K562 (cell line): Measurements from ENCODE around the genes PLEKHJ1, GNG7 and TLE6.

GRCh38 chr19:2216666-2217517, 19.2 kb downstream of the PLEKHJ1 start:
- RAMPAGE, long total RNA: no peak
- RRBS: 98% methylated on average over 4 of the region's 30 CpGs
PRO-cap:
- standard: no peak
- CoPRO, capped RNA only, 2 experiments: no peak in any of the 2 experiments
- CoPRO, capped and uncapped RNA, 2 experiments: no peak in any of the 2 experiments
- CoPRO, uncapped RNA only, 2 experiments: peak in 1 of 2 experiments; most common plus-strand start chr19:2216948 (in 1)
CAGE:
- cytosol, long polyA plus RNA: no peak
- long polyA plus RNA: no peak
- nucleolus, long total RNA: no peak
- nucleus, long polyA plus RNA: no peak

DNA sequence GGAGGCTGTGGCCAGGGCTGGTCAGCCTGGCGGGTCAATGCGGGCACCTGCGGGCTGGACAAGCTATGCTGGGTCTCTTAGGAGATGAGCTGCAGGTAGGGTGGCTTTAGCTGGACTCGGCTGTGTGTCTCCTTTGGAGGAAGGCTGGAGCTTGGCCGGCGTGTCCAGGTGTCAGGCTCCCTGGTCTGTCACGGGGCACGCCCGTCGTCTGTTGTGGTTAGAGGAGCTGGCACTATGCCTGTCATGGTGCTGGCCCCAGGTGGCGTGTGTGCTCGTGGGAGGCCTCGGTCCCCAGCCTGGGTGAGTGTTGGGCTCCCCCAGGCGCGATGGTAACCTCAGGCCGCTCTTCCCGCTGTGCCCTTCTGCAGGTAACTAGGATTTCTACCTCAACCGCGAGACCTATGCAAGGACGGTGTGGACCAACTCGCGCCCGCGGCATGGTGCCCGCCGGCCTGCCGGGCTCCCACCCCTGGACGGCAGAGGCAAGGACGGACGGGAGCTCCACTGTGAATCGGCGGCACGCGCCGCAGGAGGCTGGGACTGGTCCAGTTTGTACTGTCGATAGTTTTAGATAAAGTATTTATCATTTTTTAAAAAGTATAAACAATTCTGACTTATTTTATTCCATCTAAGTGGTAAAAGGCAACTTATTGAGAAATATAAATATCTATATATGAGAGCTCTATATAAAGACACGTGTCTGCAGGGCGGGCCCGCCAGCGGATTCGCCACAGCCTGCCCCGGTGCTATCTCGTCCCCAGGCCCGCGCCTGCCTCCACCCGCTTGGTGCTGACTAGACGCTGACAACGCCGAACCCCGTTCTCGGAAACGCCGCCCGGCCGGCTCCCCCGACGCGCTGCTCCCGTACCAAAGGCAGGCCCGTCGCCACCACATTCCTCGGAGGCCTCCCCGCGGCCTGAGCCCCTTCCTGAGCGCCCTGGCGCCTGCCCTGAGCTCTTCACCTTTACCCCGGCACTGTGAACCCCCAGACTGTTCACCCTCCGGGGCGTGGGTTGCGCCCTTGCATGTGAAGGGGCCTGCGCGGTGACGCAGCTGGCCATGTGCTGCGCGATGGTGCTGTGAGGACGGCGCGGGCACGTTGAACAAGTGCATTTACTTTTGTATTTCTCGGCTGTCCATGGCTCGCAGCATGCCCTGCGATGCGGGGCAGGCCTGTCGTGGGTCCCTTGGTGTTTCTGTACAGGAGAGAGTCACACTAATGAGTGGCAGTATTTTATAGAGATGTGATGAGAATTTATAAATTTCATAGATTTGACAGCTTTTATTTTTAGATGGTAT, 6.3 kb downstream of the PLEKHJ1 start:
- RAMPAGE, long total RNA: no peak
- RRBS: 77% methylated on average over 11 of the region's 84 CpGs
PRO-cap:
- standard: no peak
- CoPRO, capped RNA only, 2 experiments: no peak in any of the 2 experiments
- CoPRO, capped and uncapped RNA, 2 experiments: no peak in any of the 2 experiments
- CoPRO, uncapped RNA only, 2 experiments: peak in 2 of 2 experiments; most common plus-strand start position 674 of the sequence (in 2); most common minus-strand start position 374 of the sequence (in 1)
CAGE:
- cytosol, long polyA plus RNA: no peak
- long polyA plus RNA: no peak
- nucleolus, long total RNA: no peak
- nucleus, long polyA plus RNA: no peak

DNA sequence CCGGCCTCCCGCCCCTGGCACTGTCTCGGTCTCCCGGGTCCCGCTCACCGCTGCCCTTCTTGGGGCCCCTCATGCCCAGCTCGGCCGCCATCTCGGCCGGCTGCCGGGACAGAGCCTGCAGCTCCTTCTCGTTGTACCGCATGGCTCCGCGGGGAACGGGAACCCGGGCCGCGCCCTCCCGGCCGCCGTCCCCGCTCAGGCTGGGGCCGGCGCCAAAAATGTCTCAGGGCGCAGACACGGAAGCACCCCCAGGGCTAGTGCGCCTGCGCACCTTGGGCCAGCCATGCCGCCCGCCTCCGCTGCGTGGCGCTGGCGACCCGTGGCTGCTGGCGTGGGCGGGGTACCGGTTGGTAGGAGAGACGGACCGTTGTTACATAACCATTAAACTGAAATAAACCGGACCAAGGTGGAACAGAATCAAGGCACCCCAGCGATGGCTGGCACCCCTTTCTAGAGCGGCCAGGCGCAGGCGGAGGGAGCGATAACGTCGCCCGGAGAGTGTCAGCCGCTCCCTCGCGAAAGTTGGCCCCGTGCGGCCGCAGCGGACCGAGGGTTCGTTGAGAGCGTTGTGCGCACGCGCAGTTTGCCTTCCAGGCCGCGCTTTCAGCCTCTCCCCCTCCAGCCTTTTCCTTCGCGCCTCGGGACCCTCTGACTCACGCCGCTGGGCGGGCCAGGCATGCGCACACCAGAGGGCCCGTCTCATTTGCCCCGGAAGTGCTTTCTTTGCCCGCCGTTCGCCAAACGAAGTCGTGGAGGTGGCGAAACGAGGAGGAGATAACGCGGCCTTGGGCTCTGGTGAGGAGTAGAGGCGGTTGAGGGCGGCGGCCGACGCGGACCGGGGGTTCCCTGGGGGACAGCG, at the start of gene PLEKHJ1:
PLEKHJ1 (minus strand) TSS at position 223 of the 859 bp plus-strand sequence.
- RAMPAGE, long total RNA: start-site peak on the minus strand centred at position 182 of the sequence, 88 bp wide, 2,957 and 1,678 reads in 2 replicates; start-site peak on the plus strand centred at position 750 of the sequence, 44 bp wide, 1,199 and 1,024 reads in 2 replicates
- RRBS: 2% methylated on average over 23 of the region's 91 CpGs
PRO-cap:
- standard: bidirectional peak, plus-strand start at position 320 of the sequence, minus-strand start at position 202 of the sequence; bidirectional peak, plus-strand start at position 740 of the sequence, minus-strand start at position 650 of the sequence
- CoPRO, capped RNA only, 2 experiments: peak in 2 of 2 experiments; most common plus-strand start position 740 of the sequence (in 2); most common minus-strand start position 559 of the sequence (in 2)
- CoPRO, capped and uncapped RNA, 2 experiments: peak in 2 of 2 experiments; most common plus-strand start position 740 of the sequence (in 2); most common minus-strand start position 559 of the sequence (in 2)
- CoPRO, uncapped RNA only, 2 experiments: peak in 2 of 2 experiments; most common plus-strand start position 740 of the sequence (in 1); most common minus-strand start position 558 of the sequence (in 1)
CAGE:
- cytosol, long polyA plus RNA: start-site peak on the minus strand centred at position 176 of the sequence, 99 bp wide, 2,362 and 1,500 reads in 2 replicates; start-site peak on the plus strand centred at position 748 of the sequence, 59 bp wide, 1,811 and 1,311 reads in 2 replicates
- long polyA plus RNA: start-site peak on the minus strand centred at position 163 of the sequence, 72 bp wide, 934 and 870 reads in 2 replicates; start-site peak on the plus strand centred at position 749 of the sequence, 39 bp wide, 580 and 830 reads in 2 replicates
- nucleolus, long total RNA: no peak
- nucleus, long polyA plus RNA: start-site peak on the minus strand centred at position 163 of the sequence, 70 bp wide, 1,019 and 909 reads in 2 replicates; start-site peak on the plus strand centred at position 746 of the sequence, 43 bp wide, 894 and 1,283 reads in 2 replicates

DNA sequence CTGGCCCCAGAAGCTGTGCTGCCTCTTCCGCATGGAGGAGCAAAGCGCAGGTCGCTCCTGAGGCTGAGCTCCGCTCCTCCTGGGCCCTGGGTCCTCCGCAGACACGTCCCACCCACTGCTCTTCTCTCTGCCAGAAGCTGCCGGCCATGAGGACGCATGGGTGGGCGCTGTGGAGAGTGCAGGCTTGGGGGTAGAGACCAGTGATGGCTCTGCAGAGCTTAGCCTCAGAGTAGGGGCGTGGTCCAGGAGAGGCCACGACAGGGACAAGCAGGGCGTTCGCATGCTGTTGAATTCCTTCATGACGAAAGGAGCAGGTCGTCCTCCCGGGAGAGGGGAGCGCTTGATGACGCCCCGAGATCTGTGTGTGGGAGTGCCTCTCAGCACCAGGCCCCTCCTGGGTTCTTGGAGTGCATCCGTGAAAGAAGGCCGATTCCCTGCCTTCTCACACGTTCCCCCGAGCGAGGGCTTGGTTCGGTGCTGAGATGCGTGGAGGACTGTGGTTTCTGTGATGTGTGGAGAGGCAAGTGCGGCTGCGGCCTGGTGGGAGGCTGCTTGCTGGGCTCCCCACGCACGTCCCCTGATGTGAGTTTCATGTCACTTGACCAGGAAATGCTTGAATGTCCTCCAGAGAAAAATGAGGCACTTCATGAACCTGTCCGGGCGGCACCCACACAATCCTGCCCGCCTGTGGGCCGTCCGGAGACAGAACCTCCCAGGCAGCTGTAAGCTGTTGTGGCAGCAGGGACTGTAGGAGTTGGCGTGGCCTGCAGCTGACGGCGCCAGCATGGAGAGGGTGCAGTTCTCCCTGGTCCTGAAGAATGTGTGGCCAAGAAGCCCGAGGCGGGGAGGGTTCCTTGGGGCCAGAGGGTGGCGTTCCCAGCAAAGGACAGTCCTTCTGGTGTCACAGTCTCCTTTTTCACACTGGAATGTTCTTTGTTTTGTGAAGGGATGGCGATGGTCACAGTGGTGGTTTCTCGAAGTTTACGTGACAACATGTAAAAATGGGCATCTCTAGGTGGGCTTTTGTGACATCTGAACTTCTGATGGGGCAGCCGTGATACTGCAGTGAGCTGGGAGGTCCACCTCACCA, 4.6 kb downstream of the SF3A2 start:
- RAMPAGE, long total RNA: no peak
- RRBS: 96% methylated on average over 5 of the region's 45 CpGs
PRO-cap:
- standard: no peak
- CoPRO, capped RNA only, 2 experiments: no peak in any of the 2 experiments
- CoPRO, capped and uncapped RNA, 2 experiments: no peak in any of the 2 experiments
- CoPRO, uncapped RNA only, 2 experiments: no peak in any of the 2 experiments
CAGE:
- cytosol, long polyA plus RNA: no peak
- long polyA plus RNA: no peak
- nucleolus, long total RNA: no peak
- nucleus, long polyA plus RNA: no peak

DNA sequence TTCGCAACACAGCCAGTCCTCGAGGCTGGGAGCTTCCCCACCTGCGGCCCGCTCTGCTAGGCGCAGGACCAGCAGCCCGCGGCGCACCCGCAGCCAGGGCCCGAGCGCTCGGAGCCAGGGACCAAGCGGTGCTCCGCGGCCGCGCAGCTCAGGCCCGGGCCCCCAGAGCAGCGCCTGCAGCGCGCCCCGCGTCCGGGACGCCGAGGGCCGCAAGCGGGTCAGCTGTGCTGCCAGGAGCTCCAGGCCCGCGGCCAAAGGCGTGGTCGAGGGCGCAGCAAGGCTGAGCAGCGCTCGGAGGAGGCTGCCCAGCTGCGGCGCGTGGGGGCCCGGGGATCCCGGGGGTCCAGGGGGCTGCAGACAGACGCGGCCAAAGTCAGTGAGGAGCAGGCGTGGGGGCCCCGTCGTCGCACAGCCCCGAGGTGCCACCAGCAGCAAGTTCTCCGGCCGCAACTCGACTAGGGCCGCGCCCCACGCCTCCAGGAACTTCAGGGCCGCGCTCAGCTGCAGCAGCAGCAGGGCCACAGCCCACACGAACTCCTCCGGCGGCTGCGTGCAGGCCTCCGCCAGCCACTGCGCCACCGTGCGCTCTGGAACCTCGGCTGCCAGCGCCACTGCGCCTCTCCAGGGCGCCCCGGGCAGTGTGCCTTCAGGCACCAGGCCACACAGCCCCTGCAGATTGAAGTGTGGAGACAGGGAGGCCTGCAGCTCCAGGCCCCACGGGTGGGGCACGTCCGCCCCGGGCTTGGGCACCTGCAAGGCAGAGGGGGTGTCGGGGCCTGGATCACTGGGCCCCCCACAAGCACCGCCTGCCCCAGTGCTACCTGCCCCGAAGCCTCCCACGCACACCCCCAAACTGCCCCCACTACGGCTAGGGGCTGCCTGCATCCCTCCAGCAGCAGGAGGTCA, 6.0 kb downstream of the PEAK3 start:
- RAMPAGE, long total RNA: no peak
- RRBS: 95% methylated on average over 15 of the region's 77 CpGs
PRO-cap:
- standard: no peak
- CoPRO, capped RNA only, 2 experiments: no peak in any of the 2 experiments
- CoPRO, capped and uncapped RNA, 2 experiments: no peak in any of the 2 experiments
- CoPRO, uncapped RNA only, 2 experiments: no peak in any of the 2 experiments
CAGE:
- cytosol, long polyA plus RNA: no peak
- long polyA plus RNA: no peak
- nucleolus, long total RNA: no peak
- nucleus, long polyA plus RNA: no peak

- RAMPAGE, long total RNA: no peak
- RRBS: no CpG with 5 or more reads among the region's 18 CpGs
PRO-cap:
- standard: no peak
- CoPRO, capped RNA only, 2 experiments: no peak in any of the 2 experiments
- CoPRO, capped and uncapped RNA, 2 experiments: no peak in any of the 2 experiments
- CoPRO, uncapped RNA only, 2 experiments: no peak in any of the 2 experiments
CAGE:
- cytosol, long polyA plus RNA: no peak
- long polyA plus RNA: no peak
- nucleolus, long total RNA: no peak
- nucleus, long polyA plus RNA: no peak
Observed at GRCh38 chr19:2294923-2295421, 13.0 kb downstream of the LINGO3 start.

- RAMPAGE, long total RNA: no peak
- RRBS: 44% methylated on average over 9 of the region's 24 CpGs
PRO-cap:
- standard: no peak
- CoPRO, capped RNA only, 2 experiments: no peak in any of the 2 experiments
- CoPRO, capped and uncapped RNA, 2 experiments: no peak in any of the 2 experiments
- CoPRO, uncapped RNA only, 2 experiments: no peak in any of the 2 experiments
CAGE:
- cytosol, long polyA plus RNA: no peak
- long polyA plus RNA: no peak
- nucleolus, long total RNA: no peak
- nucleus, long polyA plus RNA: no peak
Observed at GRCh38 chr19:2306372-2307126, 1.4 kb downstream of the LINGO3 start.

DNA sequence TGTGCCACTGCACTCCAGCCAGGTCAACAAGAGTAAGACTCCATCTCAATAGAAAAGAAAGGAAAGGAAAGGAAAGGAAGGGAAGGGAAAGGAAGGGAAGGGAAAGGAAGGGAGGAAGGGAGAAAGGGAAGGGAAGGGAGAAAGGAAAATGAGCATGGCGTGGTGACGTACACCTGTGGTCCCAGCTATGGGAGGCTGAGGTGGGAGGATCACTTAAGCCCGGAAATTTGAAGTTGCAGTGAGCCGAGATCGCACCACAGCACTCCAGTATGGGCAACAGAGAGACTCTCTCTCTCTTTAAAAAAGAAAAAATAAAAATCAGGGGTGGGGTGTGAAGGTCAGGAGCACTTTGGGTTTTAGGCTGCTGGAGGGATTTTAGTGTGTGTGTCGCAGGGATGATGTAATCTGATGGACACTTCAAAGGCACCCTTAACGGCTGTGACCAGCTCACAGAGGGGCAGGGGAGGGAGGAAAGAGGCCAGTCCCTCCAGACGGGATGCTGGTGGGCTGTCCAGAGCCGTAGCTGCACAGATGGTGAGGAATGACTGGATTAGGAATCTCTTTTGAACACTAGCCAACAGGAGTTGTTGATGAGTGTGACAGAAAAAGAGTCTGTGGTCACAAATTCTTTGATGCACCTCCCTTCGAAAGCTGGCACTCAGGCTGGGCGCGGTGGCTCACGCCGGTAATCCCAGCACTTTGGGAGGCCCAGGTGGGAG, 27.5 kb downstream of the TMPRSS9 start:
- RAMPAGE, long total RNA: no peak
- RRBS: no CpG with 5 or more reads among the region's 14 CpGs
PRO-cap:
- standard: unidirectional peak, plus-strand start at position 450 of the sequence
- CoPRO, capped RNA only, 2 experiments: peak in 1 of 2 experiments; most common plus-strand start position 481 of the sequence (in 1); most common minus-strand start position 294 of the sequence (in 1)
- CoPRO, capped and uncapped RNA, 2 experiments: no peak in any of the 2 experiments
- CoPRO, uncapped RNA only, 2 experiments: no peak in any of the 2 experiments
CAGE:
- cytosol, long polyA plus RNA: no peak
- long polyA plus RNA: no peak
- nucleolus, long total RNA: no peak
- nucleus, long polyA plus RNA: no peak

- RAMPAGE, long total RNA: no peak
- RRBS: 98% methylated on average over 14 of the region's 50 CpGs
PRO-cap:
- standard: no peak
- CoPRO, capped RNA only, 2 experiments: no peak in any of the 2 experiments
- CoPRO, capped and uncapped RNA, 2 experiments: no peak in any of the 2 experiments
- CoPRO, uncapped RNA only, 2 experiments: no peak in any of the 2 experiments
CAGE:
- cytosol, long polyA plus RNA: no peak
- long polyA plus RNA: no peak
- nucleolus, long total RNA: no peak
- nucleus, long polyA plus RNA: no peak
Observed at GRCh38 chr19:2423597-2424560, 3.5 kb downstream of the TIMM13 start.

DNA sequence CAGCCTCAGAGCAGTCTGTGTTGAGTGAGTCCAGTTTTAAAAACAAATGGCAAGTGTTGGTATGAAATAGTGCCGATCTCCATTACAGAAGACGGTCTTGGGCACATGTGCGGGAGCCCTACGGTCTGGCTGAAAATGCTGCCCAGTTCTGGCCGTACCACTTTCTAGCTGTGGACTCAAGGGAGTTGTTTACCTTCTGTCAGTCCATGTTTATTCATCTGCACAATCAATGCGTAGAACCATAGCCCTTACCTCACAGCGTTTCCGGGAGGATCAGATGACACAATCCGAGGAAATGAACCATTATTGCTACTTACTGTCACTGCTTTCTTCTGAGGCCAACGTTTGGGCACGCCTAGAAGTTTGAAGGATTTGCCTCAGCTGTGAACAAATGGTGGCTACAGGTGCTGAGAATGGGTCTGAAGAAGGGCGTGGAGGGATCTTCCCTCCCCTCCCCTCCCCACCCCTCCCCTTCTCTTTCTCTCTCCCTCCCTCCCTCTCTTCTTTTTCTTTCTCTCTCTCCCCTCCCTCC, 31.2 kb downstream of the GADD45B start:
- RAMPAGE, long total RNA: no peak
- RRBS: no CpG with 5 or more reads among the region's 12 CpGs
PRO-cap:
- standard: no peak
- CoPRO, capped RNA only, 2 experiments: no peak in any of the 2 experiments
- CoPRO, capped and uncapped RNA, 2 experiments: no peak in any of the 2 experiments
- CoPRO, uncapped RNA only, 2 experiments: no peak in any of the 2 experiments
CAGE:
- cytosol, long polyA plus RNA: no peak
- long polyA plus RNA: no peak
- nucleolus, long total RNA: no peak
- nucleus, long polyA plus RNA: no peak

GRCh38 chr19:2543480-2544760, 68.0 kb downstream of the GADD45B start:
- RAMPAGE, long total RNA: no peak
- RRBS: 29% methylated on average over 4 of the region's 45 CpGs
PRO-cap:
- standard: bidirectional peak, plus-strand start at chr19:2543711, minus-strand start at chr19:2543722
- CoPRO, capped RNA only, 2 experiments: no peak in any of the 2 experiments
- CoPRO, capped and uncapped RNA, 2 experiments: no peak in any of the 2 experiments
- CoPRO, uncapped RNA only, 2 experiments: no peak in any of the 2 experiments
CAGE:
- cytosol, long polyA plus RNA: no peak
- long polyA plus RNA: no peak
- nucleolus, long total RNA: no peak
- nucleus, long polyA plus RNA: no peak

DNA sequence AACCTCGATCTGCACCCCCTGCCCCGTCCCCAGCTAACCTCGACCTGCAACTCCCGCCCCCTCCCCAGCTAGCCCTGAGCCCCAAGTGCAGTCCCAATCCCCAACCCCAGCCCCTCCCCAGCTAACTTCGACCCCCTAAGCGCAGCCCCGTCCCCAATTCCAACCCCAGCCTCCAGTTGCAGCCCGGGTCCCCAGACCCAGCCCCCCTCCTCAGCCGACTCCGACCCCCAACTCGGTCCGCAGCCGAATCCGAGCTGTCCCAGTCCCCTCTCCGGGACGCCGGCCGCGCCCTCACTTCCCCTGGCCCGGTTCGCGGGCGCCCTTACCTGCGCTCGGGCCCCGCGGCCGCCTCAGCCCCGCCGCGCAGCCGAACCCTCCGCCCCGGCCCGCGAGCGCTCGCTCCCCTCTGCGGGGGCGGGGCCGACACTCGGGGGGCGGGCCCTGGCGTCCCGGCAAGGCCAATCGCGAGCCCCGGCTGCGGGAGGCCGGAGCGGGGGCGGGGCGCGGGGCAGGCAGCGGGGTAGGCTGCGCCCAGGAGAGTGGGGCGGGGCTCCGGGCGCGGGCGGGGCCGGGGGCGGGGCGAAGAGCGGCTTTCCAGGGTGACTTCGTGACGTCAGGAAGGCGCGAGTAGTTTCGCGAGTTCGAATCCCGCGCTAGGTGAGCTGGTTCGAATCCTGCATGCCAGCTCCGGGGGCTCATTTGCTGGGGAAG, at the start of gene GNG7:
GNG7 (minus strand) TSS at position 375 of the 711 bp plus-strand sequence.
- RAMPAGE, long total RNA: no peak
- RRBS: 2% methylated on average over 39 of the region's 76 CpGs
PRO-cap:
- standard: unidirectional peak, minus-strand start at position 375 of the sequence
- CoPRO, capped RNA only, 2 experiments: no peak in any of the 2 experiments
- CoPRO, capped and uncapped RNA, 2 experiments: peak in 1 of 2 experiments; most common minus-strand start position 408 of the sequence (in 1)
- CoPRO, uncapped RNA only, 2 experiments: no peak in any of the 2 experiments
CAGE:
- cytosol, long polyA plus RNA: no peak
- long polyA plus RNA: no peak
- nucleolus, long total RNA: no peak
- nucleus, long polyA plus RNA: no peak

DNA sequence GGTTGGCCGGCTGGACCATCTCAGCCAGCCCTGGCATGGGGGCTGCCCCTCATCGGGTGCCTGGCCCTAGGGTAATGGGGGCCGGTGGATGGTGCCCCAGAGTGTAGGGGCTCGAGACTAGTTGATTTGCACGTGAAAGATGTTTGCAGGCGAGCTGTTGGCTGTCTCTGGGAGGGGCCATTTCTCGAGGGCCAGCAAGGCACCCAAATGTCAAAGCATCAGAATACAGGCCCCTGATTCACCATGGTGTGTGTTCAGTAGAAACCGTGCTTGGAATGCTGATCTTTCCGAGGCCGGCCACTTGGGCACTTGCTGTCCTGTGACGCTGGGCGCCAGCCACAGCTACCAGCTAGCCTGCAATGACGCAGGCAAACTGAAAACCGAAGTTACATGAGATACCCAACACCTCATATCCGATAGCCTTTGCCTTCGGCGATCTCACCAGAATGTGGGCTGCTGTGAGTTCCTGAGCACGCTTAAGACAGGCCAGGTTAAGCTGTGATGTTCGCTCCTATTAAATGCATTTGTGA, 11.9 kb downstream of the THOP1 start:
- RAMPAGE, long total RNA: no peak
- RRBS: 98% methylated on average over 3 of the region's 19 CpGs
PRO-cap:
- standard: no peak
- CoPRO, capped RNA only, 2 experiments: no peak in any of the 2 experiments
- CoPRO, capped and uncapped RNA, 2 experiments: no peak in any of the 2 experiments
- CoPRO, uncapped RNA only, 2 experiments: no peak in any of the 2 experiments
CAGE:
- cytosol, long polyA plus RNA: no peak
- long polyA plus RNA: no peak
- nucleolus, long total RNA: no peak
- nucleus, long polyA plus RNA: no peak

GRCh38 chr19:2976937-2977785, at the start of gene TLE6:
Gene TLE6 (plus strand): TSS chr19:2977564.
- RAMPAGE, long total RNA: start-site peak on the plus strand at chr19:2977542-2977594, 24 and 13 reads in 2 replicates
- RRBS: 2% methylated on average over 17 of the region's 55 CpGs
PRO-cap:
- standard: bidirectional peak, plus-strand start at chr19:2977599, minus-strand start at chr19:2977300
- CoPRO, capped RNA only, 2 experiments: peak in 2 of 2 experiments; most common plus-strand start chr19:2977599 (in 2); most common minus-strand start chr19:2977278 (in 2)
- CoPRO, capped and uncapped RNA, 2 experiments: peak in 2 of 2 experiments; most common plus-strand start chr19:2977449 (in 1); most common minus-strand start chr19:2977278 (in 2)
- CoPRO, uncapped RNA only, 2 experiments: peak in 1 of 2 experiments; most common plus-strand start chr19:2977446 (in 1); most common minus-strand start chr19:2977262 (in 1)
CAGE:
- cytosol, long polyA plus RNA: start-site peak on the plus strand at chr19:2977549-2977599, 31 and 18 reads in 2 replicates
- long polyA plus RNA: no peak
- nucleolus, long total RNA: no peak
- nucleus, long polyA plus RNA: start-site peak on the plus strand at chr19:2977524-2977599, 41 and 70 reads in 2 replicates

DNA sequence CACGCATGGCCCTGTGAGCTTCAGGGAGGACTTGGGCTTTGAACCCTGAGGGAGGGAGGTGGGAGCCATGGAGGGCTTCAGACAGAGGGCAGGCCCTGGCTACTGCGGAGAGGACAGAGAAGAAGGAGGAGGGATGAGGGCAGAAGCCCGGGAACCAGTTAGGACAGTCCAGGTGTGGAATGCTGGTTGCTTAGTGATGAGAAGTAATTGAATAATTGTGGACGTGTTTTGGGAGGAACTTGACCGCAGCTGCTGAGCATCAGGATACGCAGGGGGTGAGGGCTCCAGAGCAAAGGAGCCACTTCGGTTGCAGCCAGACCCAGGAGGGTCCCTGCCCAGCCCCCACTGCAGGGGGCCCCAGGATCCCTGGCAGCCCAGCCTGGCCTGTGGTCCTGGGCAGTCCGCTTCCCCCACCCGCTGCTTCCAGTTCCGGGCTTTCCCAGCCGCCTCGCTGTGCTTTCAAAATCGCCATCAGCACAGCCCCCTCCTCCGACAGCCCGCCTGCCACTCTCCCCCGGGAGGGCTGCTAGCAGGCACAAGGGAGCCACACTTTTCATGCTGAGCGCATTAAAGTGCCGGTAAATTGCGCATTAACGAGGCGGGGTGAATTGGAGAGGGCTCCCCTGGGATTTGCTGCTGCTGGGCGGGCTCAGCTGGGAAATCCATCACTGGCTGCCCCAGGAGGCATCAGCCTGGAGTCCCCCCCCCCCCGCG, 6.4 kb downstream of the TLE6 start:
- RAMPAGE, long total RNA: no peak
- RRBS: 19% methylated on average over 8 of the region's 24 CpGs
PRO-cap:
- standard: no peak
- CoPRO, capped RNA only, 2 experiments: no peak in any of the 2 experiments
- CoPRO, capped and uncapped RNA, 2 experiments: no peak in any of the 2 experiments
- CoPRO, uncapped RNA only, 2 experiments: no peak in any of the 2 experiments
CAGE:
- cytosol, long polyA plus RNA: no peak
- long polyA plus RNA: no peak
- nucleolus, long total RNA: no peak
- nucleus, long polyA plus RNA: no peak

- RAMPAGE, long total RNA: no peak
- RRBS: 3% methylated on average over 17 of the region's 47 CpGs
PRO-cap:
- standard: bidirectional peak, plus-strand start at chr19:3036422, minus-strand start at chr19:3036521
- CoPRO, capped RNA only, 2 experiments: peak in 1 of 2 experiments; most common plus-strand start chr19:3036409 (in 1); most common minus-strand start chr19:3036112 (in 1)
- CoPRO, capped and uncapped RNA, 2 experiments: no peak in any of the 2 experiments
- CoPRO, uncapped RNA only, 2 experiments: peak in 1 of 2 experiments; most common plus-strand start chr19:3036411 (in 1); most common minus-strand start chr19:3036131 (in 1)
CAGE:
- cytosol, long polyA plus RNA: no peak
- long polyA plus RNA: no peak
- nucleolus, long total RNA: no peak
- nucleus, long polyA plus RNA: no peak
Observed at GRCh38 chr19:3035998-3036739, 7.1 kb upstream of the TLE2 start.